AG04450 (cell line): Measurements from ENCODE around the genes CDPF1 and PKDREJ.

- CAGE, long polyA plus RNA, result no peak
These were observed 41.8 kb upstream of the WNT7B start for GRCh38 chr22:46018749-46019161.

GRCh38 chr22:46043329-46043725 lies 66.4 kb upstream of the WNT7B start:
- CAGE, long polyA plus RNA, result no peak
- RRBS, result no CpG with 5 or more reads among the region's 7 CpGs

- CAGE, long polyA plus RNA, result no peak
- RRBS, result 96% methylated on average over 2 of the region's 23 CpGs
These were observed 86.1 kb upstream of the WNT7B start for GRCh38 chr22:46062696-46063863.

DNA sequence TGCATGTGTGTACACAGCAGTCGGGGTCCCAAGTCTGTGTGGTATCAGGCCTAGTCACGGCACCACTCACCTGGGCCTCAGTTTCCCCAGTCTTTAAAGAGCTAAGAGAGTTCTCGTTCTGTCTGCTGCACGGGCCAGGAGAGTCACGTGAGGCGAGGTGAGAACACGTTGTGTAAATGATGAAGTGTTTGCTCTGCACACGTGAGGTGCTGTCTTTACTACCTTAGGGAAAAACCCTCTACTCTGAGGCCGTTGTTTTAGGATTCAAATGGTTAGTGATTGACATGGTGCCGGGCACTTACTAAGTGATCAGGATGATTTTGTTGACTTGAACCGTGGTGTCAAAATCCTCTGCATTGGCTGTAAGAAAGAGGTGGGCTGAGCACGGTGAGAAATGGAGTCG lies 86.5 kb upstream of the PPARA start:
- CAGE, long polyA plus RNA, result no peak
- RRBS, result no CpG with 5 or more reads among the region's 13 CpGs

DNA sequence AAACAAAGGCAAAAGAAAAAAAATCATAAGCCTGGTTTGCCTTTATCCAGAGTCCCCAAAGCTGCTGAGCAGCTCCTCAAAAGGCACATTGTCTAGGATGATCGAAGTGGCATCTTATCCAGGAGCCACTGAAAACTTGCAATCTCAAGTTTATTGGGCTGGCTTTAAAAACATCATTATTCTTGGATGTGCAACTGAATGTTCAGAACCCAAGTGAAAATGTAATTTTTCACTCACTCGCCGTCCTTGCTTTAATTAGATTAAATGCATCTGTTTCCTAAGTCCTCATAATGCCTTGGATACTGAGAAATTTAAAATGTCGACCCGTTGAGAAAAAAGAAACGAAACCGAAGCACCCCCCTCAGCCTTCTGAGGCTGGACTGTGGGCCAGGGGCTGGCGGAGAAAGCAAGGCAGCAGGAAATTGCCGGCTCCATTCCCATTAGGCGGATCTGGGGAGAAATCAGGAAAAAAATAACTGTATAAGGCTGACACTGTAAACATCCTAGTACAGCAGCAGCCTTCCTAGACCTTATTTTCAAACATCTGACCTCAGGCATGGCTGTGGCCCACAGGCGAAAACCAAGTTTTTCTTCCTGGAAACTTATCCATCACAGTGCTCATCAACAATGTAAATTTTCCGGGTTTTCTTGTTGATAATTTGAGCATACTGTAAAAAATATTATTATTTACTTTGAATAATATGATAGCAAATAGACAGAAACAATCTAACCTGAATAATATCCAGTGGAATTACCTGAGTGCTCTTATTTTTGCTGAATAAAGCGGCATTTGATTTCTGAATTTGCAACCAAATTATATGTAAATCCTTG lies 82.7 kb upstream of the PPARA start:
- CAGE, long polyA plus RNA, result no peak
- RRBS, result no CpG with 5 or more reads among the region's 13 CpGs

DNA sequence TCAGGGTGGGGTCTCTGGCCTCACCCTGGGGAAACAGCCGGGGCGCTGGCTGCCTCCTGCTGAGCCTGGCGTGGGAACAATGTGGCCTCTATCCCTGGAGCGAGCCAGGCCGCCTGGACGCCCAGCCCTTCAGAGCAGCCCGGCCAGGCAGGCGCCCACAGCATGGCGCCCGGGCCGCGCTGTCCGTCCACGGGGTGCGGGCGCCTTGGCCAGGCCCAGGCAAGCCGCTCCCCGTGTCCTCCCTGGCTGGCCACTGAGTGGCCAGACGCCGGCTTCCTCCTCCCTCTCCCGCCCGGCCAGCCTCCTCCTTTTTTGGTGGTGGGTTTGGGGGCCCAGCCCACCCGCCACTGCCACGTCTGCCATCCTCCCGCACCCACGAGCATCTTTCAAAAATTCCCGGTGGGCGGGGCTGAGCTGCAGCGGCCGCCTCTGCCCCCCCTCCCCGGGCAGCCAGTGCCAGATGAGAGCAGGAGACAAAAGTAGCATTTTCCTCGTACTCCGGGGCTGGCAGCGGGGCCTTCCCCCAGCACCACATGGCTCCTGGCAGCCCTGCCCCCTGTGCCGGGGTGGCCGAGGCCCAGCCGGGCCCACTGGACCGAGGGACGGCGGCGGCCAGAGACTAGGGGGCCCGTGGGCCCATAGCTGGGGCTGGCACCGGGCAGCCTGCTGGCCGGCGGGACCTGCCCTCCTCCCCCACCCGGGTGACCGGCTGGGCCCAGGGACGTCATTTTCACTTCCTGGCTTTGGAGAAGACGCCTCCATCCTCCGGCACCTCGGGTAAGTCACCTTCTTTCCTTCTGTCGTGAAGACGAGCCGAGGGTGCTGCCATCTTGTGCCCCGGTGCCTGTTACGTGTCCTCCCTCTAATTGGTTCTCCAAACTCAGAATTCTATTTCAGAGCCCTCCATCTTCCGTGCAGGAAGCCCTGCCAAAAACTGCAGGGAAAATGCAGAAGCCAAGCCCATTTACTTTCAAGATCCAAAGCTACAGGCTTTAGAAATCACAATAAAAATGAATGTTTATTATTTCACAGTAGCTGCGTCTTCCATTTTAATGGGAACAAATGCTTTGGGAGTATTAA lies 70.1 kb upstream of the PPARA start:
- CAGE, long polyA plus RNA, result no peak
- RRBS, result 57% methylated on average over 39 of the region's 58 CpGs

GRCh38 chr22:46149066-46149279 lies 1.4 kb upstream of the PPARA start:
- CAGE, long polyA plus RNA, result no peak
- RRBS, result no CpG with 5 or more reads among the region's 4 CpGs

- CAGE, long polyA plus RNA, result no peak
- RRBS, result no CpG with 5 or more reads among the region's 8 CpGs
These were observed 47.0 kb downstream of the CDPF1 start for GRCh38 chr22:46203076-46203569.

DNA sequence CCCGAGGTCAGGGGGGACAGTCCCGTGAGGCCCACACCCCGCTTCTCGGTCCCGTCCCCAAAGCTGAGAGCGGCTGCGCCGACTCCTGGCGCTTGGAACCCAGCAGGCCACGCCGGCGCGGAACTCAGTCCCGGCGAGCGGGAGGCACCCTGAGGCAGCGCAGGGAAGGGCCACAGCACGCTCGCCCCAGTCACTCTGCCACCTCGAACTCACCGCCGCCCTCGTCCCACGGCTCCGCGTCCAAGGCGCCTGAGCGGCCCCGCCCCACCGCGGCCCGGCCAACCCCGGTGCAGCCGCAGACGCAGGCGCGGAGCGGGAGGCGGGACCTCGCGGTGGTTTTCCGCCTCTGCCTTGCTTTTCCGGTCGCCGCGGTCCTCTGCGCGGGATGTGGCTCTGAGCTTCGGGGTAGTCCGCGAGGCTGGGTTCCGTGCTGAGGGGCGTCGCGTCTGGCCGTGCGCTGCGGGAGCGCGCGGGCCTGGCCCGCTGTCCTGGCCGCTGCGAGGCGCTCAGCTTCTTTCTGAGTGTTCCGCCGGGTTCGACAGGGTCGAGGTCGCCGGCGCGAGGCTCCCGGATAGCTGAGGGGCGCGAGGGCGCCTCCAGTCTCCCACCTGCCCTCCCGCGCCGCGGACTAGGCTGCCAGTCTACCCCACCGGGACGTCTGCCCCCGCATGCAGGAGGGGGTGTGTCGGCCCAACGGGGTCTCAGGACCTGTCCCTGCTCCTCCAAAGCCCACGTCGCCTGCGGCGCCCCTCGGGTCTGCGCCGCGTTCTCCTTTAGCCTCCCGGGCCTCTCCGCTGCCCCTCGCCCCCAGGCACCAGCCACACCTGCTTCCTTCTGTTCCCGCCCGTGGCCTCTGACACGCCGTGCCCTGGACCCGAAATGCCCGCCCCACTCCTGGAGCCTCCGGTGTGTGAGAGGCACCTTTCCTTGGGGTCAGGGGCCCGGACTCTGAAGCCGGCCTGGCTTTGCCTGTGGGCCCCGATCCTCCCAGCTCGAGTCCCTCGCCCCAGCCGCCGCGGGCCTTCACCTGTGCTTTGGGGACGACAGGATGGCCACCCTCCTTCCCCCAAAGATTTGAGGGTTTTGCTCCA lies at the start of gene CDPF1:
Gene CDPF1, minus strand, starts transcription at position 251 of the 1,091 bp plus-strand sequence.
- CAGE, long polyA plus RNA, result start-site peak on the minus strand centred at position 238 of the sequence, 20 bp wide, 117 and 87 reads in 2 replicates
- RRBS, result 4% methylated on average over 22 of the region's 113 CpGs

- CAGE, long polyA plus RNA, result no peak
- RRBS, result 36% methylated on average over 15 of the region's 31 CpGs
These were observed at the start of gene PKDREJ for GRCh38 chr22:46263241-46263774. Gene PKDREJ (minus strand): TSS chr22:46263343.

- CAGE, long polyA plus RNA, result no peak
- RRBS, result under 1% methylated on average over 7 of the region's 18 CpGs
These were observed 634 bp downstream of the GTSE1 start for GRCh38 chr22:46297269-46297739.

GRCh38 chr22:46421047-46421748 lies 85.7 kb downstream of the TRMU start:
- CAGE, long polyA plus RNA, result no peak
- RRBS, result no CpG with 5 or more reads among the region's 17 CpGs

DNA sequence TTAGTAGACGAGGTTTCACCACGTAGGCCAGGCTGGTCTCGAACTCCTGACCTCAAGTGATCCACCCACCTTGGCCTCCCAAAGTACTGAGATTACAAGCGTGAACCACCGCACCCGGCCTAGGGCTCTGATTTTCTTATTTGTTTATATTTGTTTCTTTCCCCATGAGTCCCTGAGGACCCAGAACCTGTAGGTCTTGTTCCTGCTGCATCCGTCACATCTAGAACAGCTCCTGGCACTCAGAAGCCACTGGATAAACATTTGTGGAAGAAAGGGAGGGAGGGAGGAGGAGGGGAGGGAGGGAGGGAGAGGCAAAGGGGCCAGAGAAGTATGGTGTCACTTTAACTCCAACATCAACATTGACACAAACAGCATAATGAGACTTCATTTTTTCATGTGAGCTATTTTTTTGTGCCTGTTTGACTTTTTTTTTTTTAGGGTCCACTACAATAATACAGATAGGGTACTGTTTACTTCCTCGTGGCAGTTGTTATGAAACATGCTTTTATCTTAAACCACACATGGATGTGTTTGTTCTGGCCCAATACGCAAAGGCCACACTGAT lies 67.6 kb downstream of the CELSR1 start:
- CAGE, long polyA plus RNA, result no peak
- RRBS, result no CpG with 5 or more reads among the region's 9 CpGs

GRCh38 chr22:46573000-46573592 lies 35.7 kb upstream of the CELSR1 start:
- CAGE, long polyA plus RNA, result no peak
- RRBS, result 85% methylated on average over 4 of the region's 15 CpGs

DNA sequence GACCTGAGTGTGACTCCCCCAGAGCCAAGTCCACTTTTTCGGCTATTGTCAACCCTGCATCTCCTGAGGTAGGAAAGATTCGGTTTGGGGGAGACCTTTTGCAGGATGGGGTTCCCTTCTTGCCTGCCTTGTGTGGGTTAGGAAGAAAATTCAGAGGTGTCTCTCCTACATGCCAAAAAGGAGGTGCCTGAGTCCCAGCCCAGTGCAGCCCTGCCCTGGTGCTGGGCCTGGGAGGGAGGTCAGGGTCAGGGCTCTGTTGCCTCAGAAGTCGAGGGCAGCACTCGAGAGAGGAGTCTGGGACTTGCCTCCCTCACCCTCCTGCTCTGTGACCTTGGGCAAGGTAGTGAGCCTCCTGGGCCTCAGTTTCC lies 40.6 kb upstream of the CELSR1 start:
- CAGE, long polyA plus RNA, result no peak
- RRBS, result no CpG with 5 or more reads among the region's 4 CpGs

GRCh38 chr22:46650593-46651045 lies 30.4 kb downstream of the GRAMD4 start:
- CAGE, long polyA plus RNA, result no peak
- RRBS, result no CpG with 5 or more reads among the region's 12 CpGs

GRCh38 chr22:46677157-46677586 lies 57.0 kb downstream of the GRAMD4 start:
- CAGE, long polyA plus RNA, result no peak
- RRBS, result no CpG with 5 or more reads among the region's 14 CpGs

DNA sequence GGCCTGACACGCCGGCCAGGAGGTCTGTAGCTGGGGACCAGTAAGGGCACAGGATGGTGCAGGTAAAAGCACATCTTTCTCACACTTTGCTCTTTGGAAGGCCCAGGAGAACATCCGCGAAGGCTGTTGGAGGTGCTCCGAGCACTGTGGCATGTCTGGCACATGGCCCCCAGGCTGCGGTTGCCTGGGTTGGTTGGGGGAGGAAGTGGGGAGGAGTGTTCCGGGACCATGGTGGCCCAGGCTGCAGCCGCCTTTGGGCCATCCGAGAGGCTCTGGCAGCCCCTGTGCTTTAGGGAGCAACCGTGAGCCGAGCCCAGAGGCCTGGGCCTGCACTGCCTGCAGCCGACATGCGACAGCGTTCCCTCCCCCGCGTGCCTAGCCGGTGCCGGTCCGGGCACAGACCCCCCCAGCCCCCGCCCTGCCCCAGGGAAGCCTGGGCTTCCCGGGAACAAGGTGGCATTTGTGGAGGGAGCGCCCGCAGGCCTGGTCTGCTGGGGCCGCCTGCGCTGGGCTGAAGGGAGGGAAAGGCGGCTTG lies 57.9 kb downstream of the GRAMD4 start:
- CAGE, long polyA plus RNA, result no peak
- RRBS, result 92% methylated on average over 3 of the region's 26 CpGs

DNA sequence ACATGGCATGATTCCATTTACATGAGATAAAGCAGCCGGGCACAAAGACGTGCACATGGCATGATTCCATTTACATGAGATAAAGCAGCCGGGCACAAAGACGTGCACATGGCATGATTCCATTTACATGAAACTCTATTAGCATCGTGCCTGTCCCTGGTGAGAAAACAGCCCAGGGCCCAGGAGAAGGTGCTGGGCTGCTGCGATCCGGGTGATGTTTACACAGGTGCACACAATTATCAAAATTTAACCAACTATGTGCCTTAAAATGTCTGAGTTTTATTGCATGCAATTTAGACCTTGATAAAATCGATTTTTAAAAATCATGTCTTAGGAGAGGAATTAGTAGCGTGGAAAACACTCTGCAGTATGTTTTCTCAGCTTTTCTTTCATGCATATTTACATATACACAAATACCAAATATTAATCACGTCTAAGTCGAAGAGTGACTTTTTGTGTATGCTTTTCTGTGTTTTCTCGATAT lies 3.7 kb downstream of the CERK start:
- CAGE, long polyA plus RNA, result no peak
- RRBS, result 17% methylated on average over 2 of the region's 12 CpGs

- CAGE, long polyA plus RNA, result no peak
- RRBS, result no CpG with 5 or more reads among the region's 10 CpGs
These were observed 38.9 kb downstream of the TBC1D22A start for GRCh38 chr22:46801349-46801748.